Frontal cortex (tissue), 2 donors: ENCODE data around the gene EXOC6.

DNA sequence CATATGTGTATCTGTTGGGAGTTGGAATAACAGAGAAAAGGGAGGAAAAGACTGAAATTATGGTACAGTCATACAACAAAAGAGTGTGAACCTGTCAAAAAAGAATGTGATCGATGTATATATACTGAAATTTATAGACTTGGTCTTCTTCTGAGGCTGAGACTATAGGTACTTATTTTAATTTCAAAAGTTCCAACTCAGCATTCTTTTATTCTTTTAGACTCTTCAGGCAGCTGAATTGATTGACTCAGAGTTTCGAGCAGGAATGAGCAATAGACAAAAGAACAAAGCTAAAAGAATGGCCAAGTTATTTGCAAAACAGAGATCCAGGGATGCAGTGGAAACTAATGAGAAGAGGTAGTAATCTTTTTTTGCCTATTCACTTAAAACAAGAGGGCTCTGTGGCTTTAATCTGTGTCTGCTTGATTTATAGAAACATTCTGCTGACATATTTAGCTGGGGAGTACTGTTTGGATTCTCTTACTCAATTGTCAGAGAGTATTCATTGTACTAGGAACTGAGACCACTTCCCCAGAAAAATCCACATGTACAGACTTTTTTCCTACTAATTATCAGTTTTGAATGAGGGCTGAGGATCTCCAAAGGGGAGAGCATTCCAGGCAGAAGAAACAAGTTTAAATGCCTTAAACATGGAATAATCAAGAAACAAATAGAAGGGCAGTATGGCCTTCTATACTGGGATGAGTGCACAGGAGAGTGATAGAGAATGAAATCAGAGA lies 30.1 kb downstream of the BTAF1 start:
- RAMPAGE, long total RNA: no peak

DNA sequence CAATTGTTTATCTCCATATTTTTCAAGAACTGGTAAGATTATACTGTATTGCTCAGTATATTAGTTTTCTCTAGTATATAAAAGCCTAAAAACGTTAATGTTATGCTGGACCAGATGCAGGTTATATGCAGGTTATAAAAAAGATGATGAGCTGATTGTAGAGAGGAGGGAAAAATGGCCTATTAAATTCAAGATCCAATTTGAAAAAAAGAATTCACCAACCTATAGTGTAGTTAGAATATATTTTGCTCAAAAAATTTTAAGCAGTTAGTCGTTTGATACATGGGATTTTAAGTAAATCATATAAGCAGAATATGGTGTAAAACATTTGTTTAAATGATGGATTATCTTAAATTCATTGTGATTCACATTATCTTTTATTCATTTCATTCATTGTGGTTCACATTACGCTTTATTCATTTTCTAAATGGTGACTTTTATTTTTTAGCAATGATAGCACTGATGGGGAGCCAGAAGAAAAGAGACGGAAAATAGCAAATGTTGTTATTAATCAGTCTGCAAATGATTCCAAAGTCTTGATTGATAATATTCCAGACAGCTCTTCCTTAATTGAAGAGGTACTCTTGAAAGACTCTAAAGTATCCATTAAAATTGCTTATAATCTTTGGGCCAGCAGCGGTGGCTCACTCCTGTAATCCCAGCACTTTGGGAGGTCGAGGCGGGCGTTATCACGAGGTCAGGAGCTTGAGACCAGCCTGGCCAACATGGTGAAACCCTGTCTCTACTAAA lies 32.7 kb downstream of the BTAF1 start:
- RAMPAGE, long total RNA: no peak

- RAMPAGE, long total RNA: no peak
Observed at GRCh38 chr10:92102577-92103399, 179.2 kb downstream of the BTAF1 start.

- RAMPAGE, long total RNA: no peak
Observed at GRCh38 chr10:92242850-92243730, 47.8 kb downstream of the CPEB3 start.

GRCh38 chr10:92419871-92420928 lies 129.2 kb downstream of the MARCHF5 start:
- RAMPAGE, long total RNA: no peak

- RAMPAGE, long total RNA: no peak
Observed at GRCh38 chr10:92574289-92574917, 510 bp upstream of the IDE start.

- RAMPAGE, long total RNA: no peak
Observed at GRCh38 chr10:92760620-92761039, 70.9 kb downstream of the HHEX start.

- RAMPAGE, long total RNA: no peak
Observed at GRCh38 chr10:92829820-92830239, 18.5 kb upstream of the EXOC6 start.

GRCh38 chr10:92848150-92848641 lies at the start of gene EXOC6:
EXOC6 (plus strand) TSS chr10:92848520.
- RAMPAGE, long total RNA: no peak

GRCh38 chr10:92848642-92849465 lies 534 bp downstream of the EXOC6 start:
- RAMPAGE, long total RNA: no peak

DNA sequence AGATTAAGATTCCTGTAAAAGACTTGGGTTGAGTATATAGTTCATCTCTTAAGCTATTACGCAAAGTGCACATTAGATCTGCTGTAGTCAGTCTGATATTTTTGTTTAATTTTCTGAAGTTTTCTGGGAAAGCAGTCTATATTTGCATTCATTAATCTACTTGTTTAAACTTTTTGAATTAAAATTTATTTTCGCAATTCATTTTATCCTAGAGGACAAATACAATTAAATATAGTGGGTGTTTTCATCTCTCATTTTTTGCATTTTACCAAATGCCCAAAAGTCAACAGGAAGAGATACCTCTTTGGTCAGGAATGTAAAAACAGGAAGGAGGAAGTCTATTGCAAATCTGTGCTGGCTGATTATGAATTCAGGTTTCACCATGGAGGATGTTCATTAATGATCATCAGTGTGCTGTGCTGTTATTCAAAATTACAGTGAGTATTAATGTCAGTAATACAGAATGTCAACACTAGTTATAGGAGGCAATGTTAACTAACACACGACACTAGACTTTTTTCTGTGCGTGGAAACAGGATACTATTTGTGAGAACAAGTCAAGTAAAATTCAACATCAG lies 24.6 kb downstream of the EXOC6 start:
- RAMPAGE, long total RNA: no peak

GRCh38 chr10:93258451-93258715 lies 184.7 kb downstream of the CYP26A1 start:
- RAMPAGE, long total RNA: no peak

- RAMPAGE, long total RNA: no peak
Observed at GRCh38 chr10:93334879-93335570, 147.1 kb downstream of the MYOF start.

- RAMPAGE, long total RNA: no peak
Observed at GRCh38 chr10:93411816-93412455, 70.2 kb downstream of the MYOF start.

DNA sequence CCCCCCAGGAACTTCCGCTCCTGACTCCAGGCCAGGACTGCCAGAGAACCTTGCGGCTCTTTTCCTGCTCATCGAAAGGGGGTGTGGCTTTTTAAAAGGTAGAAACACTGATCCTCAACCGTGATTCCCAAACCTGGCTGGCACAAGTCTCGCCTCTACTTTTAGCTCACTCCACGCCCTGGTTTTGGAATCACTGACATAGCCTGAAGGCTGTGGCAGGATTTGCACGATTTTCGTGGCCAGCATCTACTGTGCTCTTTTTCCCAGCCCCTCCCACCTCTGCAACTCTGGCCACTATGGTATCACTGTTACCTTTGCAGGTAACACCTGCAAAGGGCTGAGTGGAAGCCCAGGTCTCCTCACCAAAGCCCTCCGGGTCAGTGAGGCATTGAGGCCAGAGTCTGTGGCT lies 43.3 kb downstream of the MYOF start:
- RAMPAGE, long total RNA: no peak

DNA sequence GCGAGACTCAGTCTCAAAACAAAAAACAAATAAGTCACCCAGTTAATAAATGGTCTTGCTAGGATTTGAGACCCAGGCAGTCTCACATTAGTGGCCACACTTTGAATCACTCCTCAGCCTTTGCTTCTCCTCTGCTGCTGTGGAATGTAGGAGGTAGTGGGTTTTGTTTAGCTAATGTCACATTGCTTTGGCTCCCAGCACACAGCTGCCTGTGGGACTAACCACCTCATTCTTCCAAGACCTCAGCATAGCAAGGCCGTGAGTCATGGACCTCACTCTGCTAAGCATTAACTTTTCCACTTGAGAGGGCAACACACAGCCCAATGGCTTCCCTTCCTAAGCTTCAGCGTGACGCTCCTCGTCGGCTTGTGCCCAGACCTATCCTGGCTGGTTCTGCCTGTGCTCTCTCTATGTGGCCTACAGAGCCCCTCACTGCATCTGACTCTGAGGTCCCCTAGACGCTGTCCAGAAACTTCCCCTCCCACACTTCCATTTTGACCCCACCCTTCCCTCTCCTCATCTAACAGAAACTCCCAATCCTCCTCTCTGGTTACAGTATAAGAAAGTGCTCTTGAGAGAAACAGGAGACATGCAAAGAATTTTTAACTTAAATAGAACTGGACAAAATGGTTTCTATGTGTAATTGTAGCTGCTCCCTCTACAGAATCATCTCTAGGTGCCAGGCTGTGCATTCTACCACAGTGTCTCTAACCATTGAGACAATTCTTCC lies 23.3 kb downstream of the MYOF start:
- RAMPAGE, long total RNA: no peak

- RAMPAGE, long total RNA: no peak
Observed at GRCh38 chr10:94088631-94089384, 95.1 kb downstream of the PLCE1 start.

DNA sequence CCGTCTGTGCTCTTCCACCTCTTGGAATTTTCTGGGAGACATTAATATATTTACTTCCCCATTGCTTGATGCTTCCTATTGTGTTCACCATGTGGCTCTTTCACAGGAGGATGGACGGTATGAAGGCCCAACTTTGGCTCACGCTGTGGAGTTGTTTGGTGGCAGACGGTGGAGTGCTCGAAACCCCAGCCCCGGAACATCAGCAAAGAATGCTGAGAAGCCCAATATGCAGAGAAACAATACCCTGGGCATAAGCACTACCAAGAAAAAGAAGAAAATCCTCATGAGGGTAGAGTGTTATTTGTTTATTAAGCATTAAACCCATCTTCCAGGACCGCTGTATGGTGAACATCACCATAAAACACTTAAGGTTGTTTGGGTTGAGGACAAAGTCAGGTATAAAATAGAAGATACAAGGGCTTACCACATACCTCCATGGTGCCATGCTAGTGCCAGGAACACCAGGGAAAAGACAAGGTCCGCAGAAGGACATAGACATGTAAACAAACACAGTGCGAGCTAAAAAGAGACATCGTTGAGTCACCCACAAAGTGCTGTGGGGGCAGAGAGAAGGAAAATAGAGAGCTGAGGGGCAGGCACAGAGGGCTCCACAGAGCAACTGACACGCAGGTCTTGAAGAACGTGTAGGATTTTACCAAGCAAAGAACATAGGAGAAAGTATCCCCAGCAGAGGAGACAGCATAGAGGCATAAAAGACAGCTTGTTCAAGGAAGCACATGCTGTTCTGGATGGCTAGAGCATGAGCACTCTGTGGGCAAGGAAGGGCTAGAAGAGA lies 110.3 kb downstream of the NOC3L start:
- RAMPAGE, long total RNA: no peak

- RAMPAGE, long total RNA: no peak
Observed at GRCh38 chr10:94262273-94262684, 100.5 kb downstream of the NOC3L start.

GRCh38 chr10:94610276-94610868 lies 64.8 kb downstream of the HELLS start:
- RAMPAGE, long total RNA: no peak